ENCODE results near the genes PEX7 and TNFAIP3.

DNA sequence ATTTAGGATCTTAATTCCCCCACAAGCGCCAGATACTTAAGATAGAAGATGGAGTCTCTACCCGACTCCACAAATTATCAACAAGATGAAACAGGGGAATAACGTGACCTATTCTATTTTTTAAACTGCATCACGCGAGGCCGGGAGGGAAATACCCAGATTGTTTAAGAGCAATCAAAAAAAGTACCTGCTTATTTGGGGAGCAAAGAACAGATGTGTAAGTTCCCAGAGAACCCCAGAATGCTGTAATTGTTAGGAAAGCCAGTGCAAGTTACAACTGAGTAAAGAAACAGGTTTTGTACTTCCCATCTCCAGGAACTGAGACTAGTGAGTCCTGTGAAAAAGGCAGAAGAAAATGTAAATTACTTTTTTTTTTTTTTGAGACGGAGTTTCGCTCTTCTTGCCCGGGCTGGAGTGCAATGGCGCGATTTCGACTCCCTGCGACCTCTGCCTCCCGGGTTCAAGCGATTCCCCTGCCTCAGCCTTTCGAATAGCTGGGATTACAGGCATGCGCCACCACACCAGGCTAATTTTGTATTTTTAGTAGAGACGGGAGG is 1.2 kb upstream of the MAP3K5 start:
- PRO-cap, result unidirectional peak, minus-strand start at position 76 of the sequence

GRCh38 chr6:136822037-136822651 is at the start of gene PEX7:
Gene PEX7 (plus strand): TSS chr6:136822592.
- PRO-cap, result bidirectional peak, plus-strand start at chr6:136822239, minus-strand start at chr6:136822207; bidirectional peak, plus-strand start at chr6:136822572, minus-strand start at chr6:136822465

GRCh38 chr6:136920737-136921381 is 1.2 kb upstream of the SLC35D3 start:
- PRO-cap, result no peak

DNA sequence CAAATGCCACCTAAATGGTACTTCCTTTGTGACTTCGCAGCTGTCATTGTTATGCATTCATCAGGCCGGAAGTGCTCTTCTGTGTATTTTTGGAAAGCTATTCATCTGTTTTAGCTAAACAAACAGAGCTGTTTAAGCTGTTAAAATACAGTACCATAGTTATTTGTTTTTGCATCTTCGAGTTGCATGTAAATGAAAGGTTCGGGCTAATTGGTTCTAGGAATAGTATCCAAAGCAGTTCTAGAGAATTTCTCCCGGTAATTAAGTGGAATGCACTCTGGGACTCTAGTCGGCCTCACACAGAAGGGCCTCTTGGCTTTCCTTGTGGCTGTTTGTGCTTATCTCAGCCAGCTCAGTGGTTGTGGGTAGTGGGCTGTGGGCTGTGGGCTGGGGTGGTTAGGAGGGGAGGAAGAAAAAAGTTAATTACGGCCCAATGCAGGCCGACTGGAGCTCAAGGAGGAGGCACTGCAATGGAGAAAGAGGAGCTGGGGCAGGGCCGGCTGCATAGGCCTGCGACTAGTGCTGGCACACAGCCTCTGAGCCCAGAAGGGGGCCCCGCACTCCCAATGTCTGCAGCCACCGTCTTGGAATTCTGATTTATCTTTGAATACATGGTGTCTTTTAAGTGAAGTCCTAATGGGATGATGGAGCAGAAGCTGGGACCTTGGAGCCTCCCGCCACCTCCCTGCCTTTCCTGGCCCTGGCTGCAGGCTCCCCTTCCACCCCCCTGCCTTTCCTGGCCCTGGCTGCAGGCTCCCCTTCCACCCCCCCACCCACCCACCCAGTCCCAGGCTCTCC is 35.0 kb downstream of the SLC35D3 start:
- PRO-cap, result no peak

GRCh38 chr6:137223500-137224109 is 4.4 kb upstream of the IFNGR1 start:
- PRO-cap, result no peak

GRCh38 chr6:137241575-137242149 is 22.5 kb upstream of the IFNGR1 start:
- PRO-cap, result no peak

DNA sequence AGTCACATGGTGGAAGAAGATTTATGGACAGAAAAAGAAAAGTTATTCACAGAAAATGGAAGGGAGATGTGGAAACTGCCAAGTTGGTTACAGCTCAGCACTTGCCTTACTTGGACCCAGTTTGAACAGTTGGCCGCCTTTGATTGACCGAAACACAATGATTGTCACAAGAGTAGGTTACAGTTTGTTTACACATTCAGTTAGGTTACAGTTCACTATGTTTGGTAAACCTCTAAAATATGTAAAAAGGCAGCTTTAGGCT is 116.2 kb downstream of the OLIG3 start:
- PRO-cap, result no peak

- PRO-cap, result no peak
These were observed 153.5 kb upstream of the OLIG3 start for GRCh38 chr6:137647785-137648097.

DNA sequence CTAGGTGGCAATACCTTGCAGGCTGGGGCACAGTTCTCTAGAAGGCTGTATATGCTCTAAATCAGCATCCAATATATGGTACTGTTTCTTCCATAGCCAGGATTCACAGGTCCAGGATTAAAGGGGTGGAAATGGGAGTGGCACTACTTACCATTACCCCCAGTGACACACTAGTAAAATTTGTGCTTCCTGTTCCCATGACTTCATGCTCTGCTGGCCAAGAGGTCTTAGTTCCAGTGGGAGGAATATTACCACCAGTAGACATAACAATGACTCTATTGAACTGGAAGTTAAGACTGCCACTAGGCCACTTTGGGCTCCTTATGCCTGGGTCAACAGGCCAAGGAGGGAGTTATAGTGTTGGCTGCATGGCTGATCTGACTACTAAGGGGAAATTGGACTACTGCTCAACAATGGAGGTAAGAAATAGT is 174.2 kb upstream of the TNFAIP3 start:
- PRO-cap, result no peak

DNA sequence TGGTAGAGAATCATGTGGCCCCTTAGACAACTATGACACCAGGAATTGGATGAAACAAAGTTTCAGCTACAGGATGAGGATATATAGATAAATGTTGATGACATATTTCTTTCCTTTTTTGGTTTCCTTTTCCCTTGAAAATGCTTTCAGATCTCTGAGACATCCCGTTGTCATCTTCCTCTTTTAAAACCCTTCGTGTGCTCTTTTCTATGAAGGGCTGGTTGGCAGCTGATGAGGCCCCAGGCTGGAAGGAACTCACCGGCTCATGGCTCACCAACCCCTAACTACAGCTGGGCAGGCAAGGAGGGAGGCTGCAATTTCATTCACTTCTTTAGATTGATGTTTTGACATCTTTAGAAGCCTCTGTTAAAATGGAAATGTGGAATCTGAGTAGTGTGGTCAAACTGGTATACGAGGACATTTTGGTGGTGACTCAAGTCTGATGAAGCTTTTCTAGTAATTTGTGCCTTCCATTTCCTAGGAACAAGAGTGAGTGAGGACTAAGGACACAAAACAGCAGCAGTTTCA is 167.8 kb upstream of the TNFAIP3 start:
- PRO-cap, result no peak

- PRO-cap, result bidirectional peak, plus-strand start at chr6:137717769, minus-strand start at chr6:137717555
These were observed 149.6 kb upstream of the TNFAIP3 start for GRCh38 chr6:137717201-137718063.

DNA sequence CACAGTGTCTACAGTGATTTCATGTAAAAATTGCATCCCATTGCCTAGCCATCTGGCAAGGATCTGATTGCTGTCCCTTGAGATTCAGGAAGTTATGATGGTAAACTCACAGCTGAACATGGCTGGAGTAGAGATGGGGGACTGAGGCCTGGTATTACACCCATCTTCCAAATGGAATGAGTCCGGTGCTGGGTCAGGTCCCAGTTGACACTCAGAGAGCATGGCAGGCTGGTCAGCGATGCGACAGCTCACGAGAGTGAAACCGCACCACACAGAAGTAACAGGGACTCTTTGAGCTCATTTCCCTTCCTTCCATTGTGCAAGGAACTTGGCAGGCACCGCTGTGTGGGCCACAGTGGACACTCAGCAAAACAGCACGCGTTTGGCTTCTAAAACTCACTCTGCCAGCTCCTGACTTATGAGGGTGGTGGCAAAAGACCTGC is 142.3 kb upstream of the TNFAIP3 start:
- PRO-cap, result no peak

DNA sequence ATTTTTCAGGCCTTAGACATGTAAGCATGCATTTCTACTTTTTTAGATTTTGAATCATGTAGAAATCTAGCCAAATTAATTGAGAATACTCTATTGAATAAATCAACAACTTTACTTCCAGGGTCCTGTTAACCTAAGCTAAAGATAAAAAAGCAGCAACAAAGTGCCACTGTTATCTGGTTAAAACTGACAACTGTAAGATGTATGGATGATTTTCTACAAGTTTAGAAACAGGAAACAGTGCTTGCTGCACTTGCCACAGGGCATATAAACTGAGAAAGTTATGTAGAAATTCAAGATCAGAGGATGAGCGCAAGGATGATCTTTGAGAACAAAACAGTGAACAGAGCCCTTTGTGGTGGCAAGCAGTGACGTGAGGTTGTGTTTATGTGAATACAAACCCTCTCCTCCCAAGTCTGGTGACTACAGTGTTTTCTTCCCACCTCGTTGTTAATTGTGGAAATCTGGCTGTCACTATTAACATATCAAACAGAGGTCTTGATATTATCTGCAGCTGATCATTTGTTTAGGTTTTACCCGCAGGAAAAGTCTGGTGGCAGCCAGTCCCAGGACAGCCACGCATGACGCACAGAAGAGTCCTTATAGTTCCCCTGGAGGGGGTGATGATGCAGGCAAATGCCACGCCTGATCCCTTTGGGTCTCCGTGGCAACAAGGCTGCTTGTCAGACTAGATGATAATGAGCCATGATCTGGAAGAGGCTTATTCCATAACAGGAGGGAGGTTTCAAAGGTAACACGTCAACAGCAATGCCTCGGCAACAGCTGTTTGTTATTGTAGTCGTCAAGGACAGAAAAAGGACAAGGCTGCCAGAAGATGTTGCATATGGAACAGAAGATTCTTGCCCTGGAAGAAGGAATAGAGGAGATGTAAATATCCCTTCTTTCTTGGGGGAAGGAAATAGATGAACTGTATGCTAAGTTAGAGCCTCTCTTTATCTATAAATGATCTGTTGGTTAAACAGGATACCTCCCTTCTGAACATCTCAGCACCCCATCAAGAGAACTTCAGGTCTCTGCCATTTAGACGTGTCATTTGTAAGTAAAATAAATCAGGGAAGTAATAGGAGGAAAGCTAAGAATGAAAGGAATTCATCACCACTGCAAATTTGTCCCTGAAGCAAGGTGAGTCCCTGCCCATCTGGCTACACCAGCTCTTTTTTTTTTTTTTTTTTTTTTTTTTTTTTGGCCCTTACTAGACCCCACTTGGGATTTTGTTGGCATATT is 42.9 kb upstream of the TNFAIP3 start:
- PRO-cap, result bidirectional peak, plus-strand start at position 811 of the sequence, minus-strand start at position 573 of the sequence

GRCh38 chr6:137867080-137867934 is at the start of gene TNFAIP3:
Gene TNFAIP3 (plus strand): TSS chr6:137867259.
- PRO-cap, result bidirectional peak, plus-strand start at chr6:137867229, minus-strand start at chr6:137866943

GRCh38 chr6:137867935-137868405 is 911 bp downstream of the TNFAIP3 start:
- PRO-cap, result bidirectional peak, plus-strand start at chr6:137868223, minus-strand start at chr6:137868211

GRCh38 chr6:137881052-137881904 is 14.2 kb downstream of the TNFAIP3 start:
- PRO-cap, result no peak

DNA sequence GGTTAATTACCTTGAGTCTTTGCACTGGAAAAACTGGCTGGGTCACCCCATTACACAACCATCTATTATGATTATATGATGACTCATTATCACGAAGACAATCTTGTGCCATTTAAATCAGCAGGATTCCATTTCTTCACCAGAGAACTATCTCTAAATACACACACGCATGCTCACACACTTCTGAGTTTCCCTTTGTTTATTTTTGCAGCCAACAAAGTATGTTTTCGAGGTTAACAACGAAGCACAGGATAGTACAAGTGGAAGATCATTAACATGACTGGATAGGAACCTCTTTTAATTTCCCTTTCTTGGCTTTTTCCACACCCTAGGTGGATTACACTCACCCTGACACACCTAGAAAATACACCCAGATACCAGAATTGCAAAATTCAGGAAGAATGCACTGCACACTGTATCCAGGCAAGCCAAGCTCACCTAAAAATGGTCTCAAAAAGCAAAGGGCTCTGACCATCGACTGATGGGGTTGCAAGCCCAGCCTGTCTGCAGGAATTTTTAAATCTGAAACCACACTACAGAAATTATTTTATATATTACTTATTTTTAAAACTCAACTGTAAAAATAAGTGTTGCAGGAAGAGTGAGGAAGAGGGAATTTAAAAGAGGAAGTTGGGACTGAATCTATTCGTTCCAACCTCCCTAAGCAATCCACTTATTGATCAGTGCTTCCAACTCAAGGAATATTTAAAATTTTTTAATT is 18.7 kb downstream of the PERP start:
- PRO-cap, result no peak

DNA sequence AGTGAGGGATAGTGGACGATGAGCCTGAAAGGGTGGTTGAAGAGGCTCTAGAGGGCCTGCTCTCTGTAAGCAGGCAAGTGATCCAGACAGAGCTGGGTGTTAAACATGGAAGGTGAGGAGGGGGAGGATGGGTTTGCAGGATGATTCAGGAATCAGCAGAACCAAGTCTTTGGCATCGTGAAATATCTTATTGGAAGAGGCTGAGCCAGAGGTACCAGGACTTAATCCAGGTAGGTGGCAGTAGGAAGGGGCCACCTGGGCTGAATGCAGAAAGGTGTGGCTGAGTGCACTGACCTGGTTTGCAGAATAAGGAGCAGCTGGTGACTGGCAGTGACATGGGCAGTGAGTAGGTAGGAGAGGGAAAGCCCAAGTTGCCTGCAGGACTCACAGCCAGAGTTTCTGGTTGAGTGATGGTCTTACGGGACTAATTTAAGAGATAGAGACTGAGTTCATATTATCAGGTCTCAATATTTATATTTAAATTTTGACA is 1.0 kb upstream of the PBOV1 start:
- PRO-cap, result no peak

DNA sequence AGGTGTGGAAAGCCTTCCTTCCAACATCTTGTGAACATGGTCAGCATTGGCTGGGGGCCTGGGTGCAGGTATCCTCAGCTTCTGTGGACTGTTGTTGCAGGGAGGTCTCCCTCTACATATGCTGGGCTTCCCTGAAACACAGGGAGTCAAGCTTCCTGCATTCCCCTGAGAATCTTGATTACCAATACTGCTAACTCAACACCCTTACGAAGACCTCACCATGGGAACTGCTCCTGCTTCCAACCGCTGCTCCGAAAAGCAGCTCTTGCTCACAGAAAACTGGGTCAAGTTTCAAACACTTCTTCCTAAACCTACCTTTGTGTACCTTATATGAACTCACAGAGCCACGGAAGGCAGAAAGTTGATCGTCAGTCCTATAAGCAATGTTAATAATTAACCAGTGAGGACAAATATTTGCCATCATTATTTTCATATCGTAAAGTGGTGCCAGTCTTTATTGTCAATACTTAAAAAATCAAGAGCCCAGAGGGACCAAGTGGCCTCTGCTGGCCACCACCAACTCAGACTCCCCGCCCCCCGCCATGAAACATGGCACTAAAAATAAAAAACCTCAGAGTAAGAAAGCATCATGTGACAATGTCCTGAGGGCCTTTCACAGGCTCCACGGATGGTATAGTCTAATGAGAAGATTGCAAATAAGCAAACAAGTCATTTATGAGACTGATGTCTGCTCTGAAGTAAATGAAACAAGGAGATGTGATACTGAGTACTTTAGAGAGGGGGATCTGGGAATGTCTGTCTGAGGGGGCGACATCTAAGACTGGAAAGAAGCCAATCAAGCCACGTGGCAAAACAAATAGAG is 9.0 kb upstream of the PBOV1 start:
- PRO-cap, result bidirectional peak, plus-strand start at position 329 of the sequence, minus-strand start at position 180 of the sequence

DNA sequence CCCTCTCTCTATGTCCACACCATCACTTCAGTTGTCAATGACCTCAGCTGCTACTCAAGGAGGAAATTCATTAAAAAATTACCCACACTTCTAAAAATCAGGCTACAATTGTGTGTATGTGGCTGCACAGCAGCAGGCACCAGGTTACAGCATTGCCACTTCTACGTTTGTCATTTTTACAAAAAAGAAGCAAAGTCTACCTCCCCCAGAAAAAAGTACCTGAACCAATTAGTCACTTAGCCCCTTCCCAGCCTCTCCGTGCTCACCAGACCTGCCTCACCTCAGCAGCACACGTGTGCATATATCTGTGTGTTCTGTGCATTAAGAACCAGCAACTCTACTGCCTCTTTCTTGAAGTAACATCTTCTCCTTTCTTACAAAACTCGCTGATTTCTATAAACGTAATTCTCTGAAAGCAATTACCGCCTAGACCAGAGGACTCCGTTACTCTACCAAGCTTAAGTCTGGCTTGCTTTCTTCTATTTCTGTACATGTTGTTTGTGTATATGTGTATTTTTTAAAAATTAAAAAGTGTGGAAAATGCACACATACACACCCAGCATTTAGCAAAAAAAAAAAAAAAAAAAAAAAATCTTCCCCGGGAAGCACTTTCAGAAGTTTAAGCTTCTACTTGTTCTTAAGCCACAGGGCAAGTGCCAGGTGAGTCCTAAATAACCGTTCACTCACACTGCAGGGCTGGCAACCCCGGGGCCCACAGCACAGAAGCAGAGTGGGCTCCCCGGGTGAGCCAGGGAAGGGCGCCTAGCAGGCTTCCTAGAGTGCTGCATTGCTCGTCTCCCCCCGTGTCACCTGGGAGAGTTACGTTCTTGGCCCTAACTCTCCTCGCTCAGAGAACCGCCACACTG is 19.5 kb downstream of the HEBP2 start:
- PRO-cap, result no peak